Colic lymph node (tissue), 1 donor: ENCODE measurements around a stretch of chr3.

DNA sequence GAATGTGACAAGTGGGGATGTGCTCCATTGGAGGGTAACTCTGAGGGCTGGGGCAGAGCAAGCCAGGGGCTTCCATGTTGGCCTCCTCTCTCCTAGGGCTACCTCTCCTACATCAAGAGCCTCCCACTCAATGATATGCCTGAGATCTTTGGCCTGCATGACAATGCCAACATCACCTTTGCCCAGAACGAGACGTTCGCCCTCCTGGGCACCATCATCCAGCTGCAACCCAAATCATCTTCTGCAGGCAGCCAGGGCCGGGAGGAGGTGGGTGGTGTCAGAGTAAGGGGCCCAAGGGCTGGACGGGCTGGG, 12.2 kb downstream of the BAP1 start:
- PRO-cap = no peak

GRCh38 chr3:52456055-52457072, 960 bp downstream of the NISCH start:
- PRO-cap = no peak

DNA sequence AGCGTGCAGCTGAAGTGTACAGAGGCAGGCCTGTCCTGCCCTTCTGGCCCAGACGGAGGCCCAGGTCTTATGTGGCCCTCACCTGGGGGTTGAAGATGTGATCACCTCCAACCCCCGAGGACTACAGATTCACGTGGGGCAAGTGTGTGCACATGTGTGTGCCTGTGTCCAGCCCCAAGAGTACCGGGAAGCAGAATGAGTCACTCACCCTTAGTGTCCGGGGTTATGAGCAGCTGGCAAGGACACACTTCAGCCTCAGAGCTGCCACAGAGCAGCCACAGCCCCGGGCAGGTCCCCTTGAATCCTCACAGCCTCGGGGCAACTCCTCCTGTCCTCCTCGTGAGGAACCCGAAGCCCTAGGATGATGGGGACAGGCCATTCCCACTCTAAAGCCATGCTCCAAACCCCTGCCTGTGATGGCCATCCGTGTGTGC, 621 bp downstream of the STAB1 start:
- PRO-cap = bidirectional peak, plus-strand start at position 252 of the sequence, minus-strand start at position 202 of the sequence

DNA sequence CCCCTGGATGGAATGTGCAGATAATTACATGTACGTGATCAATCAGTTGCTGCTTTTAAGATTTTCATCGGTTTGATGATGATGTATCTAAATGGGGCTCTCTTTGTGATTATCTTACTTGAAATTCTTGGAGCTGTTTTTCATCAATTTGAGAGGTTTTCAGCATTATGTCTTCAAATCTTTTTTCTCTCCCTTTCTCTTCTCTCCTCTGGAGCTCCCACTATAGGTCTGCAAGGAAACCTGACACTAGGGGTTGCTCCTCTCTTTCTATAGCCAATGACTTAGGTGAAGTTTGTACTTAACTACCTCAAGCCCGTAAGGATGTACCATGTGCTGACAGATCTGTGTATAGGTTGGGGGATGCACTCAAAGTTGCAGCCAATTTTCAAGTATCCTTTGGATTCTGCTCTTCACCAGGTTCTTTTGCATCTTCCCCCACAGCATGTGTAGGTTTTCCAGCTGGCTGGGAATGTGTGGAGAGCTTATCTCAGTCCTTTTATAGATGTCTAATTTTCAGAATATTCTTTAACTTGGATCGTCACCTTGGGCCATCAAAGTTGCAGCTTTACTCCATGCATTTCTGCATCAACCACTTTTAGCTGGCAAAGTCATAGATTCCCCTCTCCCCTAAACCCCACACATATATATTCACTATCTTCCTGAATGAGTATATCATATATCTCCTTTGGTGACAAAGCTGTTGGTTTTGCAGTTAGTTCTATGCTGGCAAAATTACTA, 65.8 kb downstream of the UQCC5 start:
- PRO-cap = no peak

DNA sequence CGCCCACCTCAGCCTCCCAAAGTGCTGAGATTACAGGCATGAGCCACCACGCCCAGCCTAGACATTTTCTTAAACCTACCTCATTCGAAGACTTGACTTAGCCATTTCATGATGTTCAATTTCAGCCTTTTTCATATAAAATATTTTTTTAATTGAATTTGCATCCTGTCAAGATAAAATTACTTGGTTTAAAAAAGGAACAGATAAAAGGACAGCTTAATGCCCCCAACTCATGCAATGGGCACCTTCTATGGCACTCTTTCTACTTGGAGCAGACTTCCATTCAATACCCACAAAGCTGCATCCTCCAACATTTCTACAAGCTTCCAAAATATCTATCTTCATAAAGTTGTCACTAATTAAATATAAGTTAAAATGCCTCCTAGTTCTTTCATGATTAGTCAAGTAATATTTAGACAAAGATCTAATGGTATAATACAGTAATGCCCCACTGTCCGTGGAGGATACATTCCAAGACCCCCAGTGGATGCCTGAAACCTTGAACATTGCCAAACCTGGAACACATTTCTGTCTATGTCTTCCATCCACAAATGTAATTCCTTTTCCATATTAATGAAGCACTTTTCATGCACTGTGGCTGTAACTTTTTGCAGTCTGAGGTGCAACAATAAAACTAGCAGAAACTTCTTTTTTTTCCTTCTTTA, 41.1 kb upstream of the GNL3 start:
- PRO-cap = no peak

GRCh38 chr3:52751844-52752381, 18.8 kb downstream of the NEK4 start:
- PRO-cap = no peak

- PRO-cap = no peak
Observed at GRCh38 chr3:52763472-52763897, 7.3 kb downstream of the NEK4 start.

DNA sequence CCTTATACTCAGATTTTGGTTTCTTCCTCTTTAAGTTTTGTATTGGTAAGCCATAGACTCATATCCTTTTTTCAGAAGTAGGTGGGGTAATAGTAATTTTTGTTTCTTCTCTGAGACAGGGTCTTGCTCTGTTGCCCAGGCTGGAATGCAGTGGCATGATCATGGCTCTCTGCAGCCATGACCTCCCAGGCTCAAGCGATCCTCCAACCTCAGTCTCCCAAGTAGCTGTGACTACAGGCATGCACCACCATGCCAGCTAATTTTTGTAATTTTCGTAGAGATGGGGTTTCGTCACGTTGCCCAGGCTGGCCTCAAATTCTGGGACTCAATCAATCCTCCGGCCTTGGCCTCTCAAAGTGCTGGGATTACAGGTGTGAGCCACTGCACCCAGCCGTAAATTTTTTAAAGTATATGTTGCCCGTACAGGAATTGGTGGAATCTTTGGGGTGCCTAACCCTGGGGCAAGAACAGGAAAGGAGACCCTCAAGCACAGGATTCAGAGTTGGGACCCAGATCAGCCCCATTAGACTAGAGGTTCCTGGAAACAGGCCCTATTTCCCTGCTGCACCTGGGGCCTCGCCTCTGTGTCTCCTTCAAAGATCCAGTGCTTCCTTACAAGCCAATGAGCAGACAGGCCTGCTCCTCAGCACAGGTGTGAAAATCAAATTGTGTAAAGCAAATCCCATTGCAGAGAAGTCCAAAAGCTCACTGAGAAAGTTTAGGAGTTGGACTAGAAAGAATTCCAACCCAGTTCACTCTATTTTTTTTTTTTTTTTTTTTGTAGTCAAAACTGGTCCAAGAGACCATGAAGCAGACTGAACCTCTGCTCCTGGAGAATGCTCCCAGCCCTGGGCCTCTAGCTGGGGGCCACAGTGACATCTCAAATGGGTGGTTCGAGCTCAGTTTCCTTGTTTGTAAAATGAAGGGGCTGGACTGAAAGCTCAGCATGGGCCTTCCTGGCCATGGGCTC, 17.9 kb downstream of the ITIH3 start:
- PRO-cap = no peak

- PRO-cap = no peak
Observed at GRCh38 chr3:52817871-52819091, 12.2 kb downstream of the ITIH4 start.

DNA sequence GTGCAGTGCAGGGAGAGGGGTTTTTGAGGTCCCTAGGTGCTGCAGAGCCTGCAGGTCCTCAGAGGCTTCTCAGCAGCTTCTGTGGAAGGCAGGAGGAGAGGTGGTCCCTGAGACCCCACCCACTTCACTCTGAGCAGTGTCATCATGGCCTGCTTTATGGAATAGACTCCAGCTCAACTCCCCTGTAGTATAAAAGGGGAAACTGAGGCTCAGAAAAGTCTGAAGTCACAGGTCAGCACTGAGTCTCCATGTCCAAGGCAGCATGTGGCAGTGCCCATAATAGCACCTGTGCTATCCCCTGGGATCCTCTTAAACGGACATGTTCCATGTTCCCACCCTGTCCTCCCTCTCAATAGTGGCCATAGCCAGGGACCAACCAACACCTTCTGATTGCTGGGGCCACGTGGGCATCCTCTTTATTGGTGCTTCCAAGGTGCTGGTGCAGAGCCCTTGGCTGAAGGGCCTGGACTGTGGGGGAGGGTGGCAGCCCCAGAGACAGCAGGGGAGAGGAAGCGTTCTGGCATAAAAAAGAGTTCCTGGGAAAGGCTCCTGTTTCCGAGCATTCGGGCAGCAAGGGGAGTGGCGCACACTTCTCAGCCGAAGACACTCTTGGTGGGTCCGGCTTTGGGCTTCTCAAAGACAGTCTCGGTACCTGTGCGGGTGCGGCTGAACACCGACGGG, 1.9 kb downstream of the MUSTN1 start:
- PRO-cap = no peak

- PRO-cap = no peak
Observed at GRCh38 chr3:52839726-52840350, 5.0 kb upstream of the MUSTN1 start.

DNA sequence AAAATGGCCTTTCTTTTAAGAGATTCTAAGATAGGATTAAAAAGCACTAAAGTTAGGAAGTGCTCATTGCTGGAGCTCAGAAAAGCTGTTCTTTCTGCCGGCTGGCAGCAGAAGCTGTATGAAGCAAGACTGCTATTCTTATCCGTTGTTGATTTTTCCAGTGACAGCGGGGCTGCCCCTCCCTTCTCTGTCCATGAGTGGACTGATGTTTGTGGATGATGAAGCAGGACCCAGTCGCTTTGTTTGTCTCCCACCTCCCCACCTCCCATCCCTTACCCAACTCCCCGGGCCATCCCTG, 10.3 kb upstream of the MUSTN1 start:
- PRO-cap = no peak

GRCh38 chr3:53110099-53110659, 20.1 kb downstream of the RFT1 start:
- PRO-cap = no peak

- PRO-cap = no peak
Observed at GRCh38 chr3:53156284-53156873, 4.6 kb upstream of the PRKCD start.

GRCh38 chr3:53162153-53162691, 1.2 kb downstream of the PRKCD start:
- PRO-cap = unidirectional peak, minus-strand start at chr3:53162329

DNA sequence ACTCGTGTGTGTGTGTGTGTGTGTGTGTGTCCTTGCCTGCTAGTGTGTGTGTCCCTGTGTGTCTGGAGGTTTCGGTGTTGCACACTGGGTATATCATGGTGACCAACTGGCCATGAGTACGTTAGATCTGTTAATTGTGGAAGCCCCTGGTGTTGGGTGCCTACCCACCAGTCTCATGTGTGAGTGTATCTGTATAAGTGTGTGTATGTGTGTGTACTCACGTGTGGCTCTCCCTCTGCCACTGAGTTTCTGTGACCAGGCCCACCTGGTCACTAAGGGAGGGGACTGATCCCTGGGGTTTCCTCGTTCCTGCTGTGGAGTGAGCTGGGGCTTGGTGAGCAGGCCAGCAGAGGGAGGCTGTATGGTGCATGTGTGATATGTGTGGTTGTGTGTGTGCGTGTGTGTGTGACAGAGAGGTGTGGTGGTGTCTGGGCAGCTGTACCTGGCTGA, 1.7 kb downstream of the PRKCD start:
- PRO-cap = no peak

DNA sequence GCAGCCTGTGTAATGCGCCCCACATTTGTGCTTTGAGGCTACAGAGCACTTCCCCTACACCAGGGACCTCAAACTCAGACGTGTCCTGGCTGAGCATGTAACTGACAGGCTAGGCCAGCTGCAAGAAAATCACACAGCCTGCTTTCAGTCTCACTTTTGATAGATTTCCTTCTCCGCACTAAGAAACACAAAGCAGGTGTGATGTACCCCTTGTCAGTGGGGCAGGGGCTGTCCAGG, 29.7 kb downstream of the PRKCD start:
- PRO-cap = no peak

GRCh38 chr3:53195168-53196232, 34.5 kb downstream of the PRKCD start:
- PRO-cap = no peak

- PRO-cap = no peak
Observed at GRCh38 chr3:53196608-53197536, 35.9 kb downstream of the PRKCD start.

GRCh38 chr3:53282860-53283104, 27.0 kb upstream of the TKT start:
- PRO-cap = no peak